Peripheral blood mononuclear cell (primary cell): Measurements from ENCODE around the gene NFATC2.

- PRO-cap, 8 experiments: no peak in any of the 8 experiments
Measured at GRCh38 chr20:51428334-51428686, 114.2 kb downstream of the NFATC2 start.

DNA sequence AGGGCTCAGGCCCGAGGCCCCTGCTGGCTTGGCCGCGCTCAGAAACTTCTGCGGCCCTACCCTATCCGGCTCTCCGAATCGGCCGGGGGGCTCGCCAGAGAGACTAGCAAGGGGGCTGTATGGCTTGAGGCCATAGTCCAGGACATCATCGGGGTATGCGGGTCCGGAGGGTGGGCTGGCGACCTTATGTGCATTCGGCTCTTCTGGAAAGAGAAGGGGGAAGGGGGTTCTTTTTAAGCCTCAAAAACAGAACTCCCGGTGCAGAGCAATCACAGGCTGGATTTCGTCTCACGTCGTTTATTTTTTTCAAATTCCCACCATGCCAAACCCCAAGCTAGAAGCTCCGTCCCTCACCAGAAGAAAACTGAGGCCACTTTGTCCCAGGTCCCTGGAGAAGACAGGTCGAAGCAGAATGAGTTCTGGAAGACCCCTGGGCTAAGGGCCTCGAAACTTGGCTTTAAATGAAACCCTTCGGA, 18.6 kb downstream of the NFATC2 start:
- PRO-cap, 8 experiments: peak in 3 of 8 experiments; most common minus-strand start position 151 of the sequence (in 3)

- PRO-cap, 8 experiments: peak in 2 of 8 experiments; most common plus-strand start chr20:51530186 (in 2); most common minus-strand start chr20:51529941 (in 1)
Measured at GRCh38 chr20:51529773-51530283, 12.7 kb downstream of the NFATC2 start.

DNA sequence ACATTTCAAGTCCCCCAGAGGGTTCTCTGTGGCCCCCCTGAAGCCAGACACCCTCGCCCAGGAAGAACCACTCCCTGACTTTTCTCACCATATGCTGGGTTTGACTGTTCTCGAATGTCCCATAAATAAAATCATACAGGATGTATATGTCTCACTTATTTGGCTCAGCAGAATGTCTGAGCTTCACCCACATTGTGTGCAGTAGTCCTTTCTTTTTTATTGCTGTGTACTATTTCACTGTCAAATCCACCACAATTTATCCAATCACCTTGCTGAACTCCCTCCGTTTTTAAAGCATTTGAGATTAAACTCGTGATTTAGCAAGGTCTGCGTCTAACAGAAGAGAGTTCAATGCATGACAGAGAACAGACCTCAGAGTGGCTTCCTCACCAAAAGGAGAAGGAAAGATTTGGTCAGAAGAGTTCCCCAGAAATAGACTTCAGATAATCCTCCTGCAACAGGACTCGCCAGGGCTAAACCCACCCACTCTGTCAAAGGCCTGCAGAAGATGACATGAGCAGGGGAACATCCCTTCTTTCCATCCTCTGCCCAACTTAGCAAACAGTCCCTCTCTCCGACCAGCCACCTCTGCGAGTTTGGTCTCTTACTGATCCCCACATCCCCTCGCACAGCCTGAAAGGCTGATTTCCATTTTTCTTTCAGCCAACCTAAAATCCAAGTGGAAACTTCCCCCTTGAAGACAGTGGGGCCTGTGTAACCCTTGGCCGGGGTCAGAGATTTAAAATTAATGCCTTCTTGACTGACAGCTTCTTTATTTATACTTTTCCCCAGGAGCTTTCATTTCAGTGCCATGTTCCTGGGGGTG, 7.6 kb downstream of the NFATC2 start:
- PRO-cap, 8 experiments: no peak in any of the 8 experiments

DNA sequence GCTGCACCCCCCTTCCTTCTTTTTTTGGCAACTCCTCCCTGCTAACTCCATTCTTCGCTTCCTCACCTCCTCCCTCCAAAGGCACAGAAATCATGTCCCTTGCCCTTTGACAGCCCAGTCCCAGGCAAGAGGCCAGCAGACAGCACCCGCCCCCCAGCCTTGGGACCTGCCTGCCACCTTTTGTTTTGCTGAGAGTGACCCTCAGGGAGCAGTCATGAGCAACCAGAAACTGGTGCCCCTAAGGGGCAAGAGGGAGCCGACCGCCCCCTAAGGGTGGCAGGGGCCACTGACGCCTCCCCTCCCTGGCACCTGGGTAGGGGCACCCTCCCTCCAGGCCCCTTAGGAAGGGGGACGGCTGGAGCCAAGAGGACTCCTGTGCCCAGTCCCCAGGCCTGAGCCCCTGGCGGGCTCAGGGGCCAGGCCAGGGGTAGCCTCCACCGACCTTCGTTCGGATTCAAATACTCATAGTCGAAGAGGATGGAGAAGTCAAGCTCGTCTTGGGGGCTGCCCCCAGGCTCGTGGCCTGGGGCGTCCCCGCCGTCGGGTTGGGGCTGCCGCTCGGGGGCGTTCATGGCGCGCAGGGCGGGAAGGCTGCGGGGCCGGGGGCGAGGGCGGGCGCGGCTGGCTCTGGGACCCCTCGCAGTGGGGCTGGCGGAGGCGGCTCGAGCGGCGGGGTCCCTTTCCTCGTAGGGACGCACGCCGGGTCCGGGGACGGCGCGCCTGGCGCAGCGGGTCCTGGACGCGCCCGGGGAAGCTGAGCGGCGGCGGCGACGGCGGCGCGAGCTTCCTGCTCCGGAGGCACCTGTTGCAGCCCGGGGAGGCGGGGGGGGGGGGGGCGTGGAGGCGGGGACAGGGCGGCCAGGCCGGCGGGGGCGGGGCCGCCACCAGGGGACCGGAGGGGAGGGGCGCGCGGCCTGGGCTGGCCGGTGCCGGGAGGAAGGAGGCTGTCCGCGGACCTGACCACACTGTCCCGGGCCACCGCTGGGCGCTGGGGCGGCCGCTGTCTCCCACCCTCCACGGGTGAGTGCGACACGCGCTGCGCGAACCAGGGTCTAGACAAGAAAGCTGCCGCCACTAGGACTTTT, at the start of gene NFATC2:
Gene NFATC2, minus strand, starts transcription at position 792 of the 1,085 bp plus-strand sequence.
- PRO-cap, 8 experiments: peak in 8 of 8 experiments; most common plus-strand start position 571 of the sequence (in 2); most common minus-strand start position 459 of the sequence (in 8)

DNA sequence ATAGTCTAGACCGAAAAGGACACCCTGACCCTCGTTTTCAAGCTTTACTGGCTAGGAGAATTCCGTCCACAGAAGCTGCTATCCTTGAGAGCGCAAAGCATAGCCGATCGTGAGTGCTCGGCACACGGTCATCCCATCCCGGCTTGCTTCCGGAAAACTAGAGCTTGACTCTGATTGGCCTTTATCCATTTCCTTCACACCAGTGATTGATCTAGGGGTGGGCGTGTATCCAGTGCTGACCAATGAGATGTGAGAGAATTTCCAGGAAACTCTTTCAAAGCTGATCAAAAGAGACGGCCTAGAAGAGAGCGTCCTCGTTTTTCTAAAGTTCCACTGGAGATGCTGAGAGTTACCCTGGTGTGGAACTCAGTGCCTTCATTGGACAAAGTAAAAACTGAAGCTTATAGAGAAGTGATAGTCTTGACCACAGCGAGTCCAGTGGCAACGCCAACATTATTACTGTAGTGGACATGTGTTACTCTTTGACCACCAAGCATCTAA, 41.0 kb upstream of the NFATC2 start:
- PRO-cap, 8 experiments: no peak in any of the 8 experiments

DNA sequence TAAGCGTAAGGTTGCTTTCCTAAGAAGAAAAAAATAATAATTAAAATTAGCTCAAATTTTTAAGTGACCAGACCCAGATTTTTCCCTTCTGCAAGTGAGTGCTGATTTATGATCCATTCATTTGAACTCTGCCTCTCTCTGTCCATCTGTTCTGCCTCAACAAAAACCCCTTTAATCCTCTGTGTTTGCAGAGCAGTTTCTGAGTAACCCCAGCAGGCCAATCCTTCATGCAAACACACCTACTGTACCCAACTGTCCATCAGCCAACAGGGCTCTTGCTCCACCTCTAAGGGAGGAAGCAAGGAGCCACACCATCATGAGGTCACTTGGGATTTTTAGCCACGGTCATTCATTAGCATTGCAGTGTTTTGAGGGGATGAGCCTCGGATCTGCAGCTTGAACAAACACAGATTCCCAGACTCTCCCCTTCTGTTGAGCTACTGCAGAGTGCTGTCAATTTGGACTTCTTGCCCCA, 66.8 kb downstream of the ATP9A start:
- PRO-cap, 8 experiments: no peak in any of the 8 experiments

GRCh38 chr20:52094751-52094950, 96.9 kb downstream of the ZFP64 start:
- PRO-cap, 8 experiments: no peak in any of the 8 experiments

GRCh38 chr20:52946043-52946475, 26.1 kb upstream of the TSHZ2 start:
- PRO-cap, 8 experiments: no peak in any of the 8 experiments

DNA sequence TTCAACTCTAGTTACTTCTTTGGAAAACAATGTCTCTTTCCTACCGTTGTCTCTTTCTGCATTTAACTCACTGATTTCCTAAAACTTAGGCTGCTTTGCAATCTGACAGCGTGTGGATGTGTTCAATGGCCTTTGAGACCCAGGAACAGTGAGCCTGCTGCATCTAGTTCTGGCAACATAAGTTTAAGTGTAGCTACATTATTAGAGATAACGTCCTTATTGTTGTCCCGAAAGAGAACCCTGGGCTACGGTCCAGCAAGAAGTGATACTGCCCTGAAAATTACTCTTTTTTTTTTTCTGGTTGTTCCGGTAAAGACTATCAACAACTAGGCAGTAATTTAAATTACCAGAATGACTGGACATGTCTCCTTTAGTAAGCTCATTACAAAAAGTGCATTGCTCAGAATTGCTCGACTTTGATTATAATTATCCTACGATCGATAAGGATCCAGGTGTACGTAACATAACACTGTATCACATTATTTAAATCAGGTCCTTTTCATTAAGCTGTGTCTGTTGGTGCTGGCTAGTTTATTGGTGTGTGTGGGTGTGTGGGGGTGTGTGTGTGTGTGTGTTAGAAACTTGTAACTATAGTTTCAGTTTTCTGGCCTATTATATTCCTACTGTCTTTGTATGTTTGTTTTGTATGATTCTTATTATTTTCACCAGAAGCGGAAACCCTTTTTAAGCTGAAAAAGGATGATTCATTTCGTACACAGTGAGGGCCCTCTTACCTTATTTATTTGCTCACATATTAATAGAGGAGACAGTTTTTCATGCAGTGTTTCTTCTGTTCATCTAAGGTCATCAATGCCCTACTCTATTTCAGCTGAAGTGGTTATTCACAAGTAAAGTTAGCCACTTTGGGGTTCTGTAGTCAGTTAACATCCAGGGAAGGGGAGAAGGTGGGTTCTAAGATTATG, 3.1 kb downstream of the TSHZ2 start:
- PRO-cap, 8 experiments: peak in 1 of 8 experiments; most common plus-strand start position 103 of the sequence (in 1)

GRCh38 chr20:53079685-53080099, 107.5 kb downstream of the TSHZ2 start:
- PRO-cap, 8 experiments: no peak in any of the 8 experiments

DNA sequence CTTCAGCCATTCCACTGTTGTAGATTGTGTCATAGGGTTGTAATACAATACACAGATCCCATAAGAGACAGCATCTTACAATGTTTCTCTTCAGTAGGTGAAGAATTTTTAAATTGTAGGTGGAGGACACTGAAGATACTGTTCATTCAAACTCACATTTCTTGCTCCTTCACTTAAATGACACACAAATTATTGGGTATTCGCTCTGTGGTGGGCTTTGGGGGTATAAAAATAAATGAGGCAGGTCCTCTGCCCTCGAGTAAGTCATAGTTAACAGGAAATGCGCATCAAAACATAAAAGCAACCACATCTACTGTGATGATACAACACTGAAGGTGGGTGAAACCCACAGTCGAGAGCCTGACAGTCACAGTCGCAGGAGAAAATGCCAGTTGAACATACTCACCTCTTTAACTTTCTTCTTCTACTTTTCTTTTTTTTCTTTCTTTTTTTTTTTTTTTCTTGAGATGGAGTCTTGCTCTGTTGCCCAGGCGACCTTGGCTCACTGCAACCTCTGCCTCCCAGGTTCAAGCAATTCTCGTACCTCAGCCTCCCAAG, 205.4 kb downstream of the ZNF217 start:
- PRO-cap, 8 experiments: peak in 4 of 8 experiments; most common plus-strand start position 370 of the sequence (in 4)

DNA sequence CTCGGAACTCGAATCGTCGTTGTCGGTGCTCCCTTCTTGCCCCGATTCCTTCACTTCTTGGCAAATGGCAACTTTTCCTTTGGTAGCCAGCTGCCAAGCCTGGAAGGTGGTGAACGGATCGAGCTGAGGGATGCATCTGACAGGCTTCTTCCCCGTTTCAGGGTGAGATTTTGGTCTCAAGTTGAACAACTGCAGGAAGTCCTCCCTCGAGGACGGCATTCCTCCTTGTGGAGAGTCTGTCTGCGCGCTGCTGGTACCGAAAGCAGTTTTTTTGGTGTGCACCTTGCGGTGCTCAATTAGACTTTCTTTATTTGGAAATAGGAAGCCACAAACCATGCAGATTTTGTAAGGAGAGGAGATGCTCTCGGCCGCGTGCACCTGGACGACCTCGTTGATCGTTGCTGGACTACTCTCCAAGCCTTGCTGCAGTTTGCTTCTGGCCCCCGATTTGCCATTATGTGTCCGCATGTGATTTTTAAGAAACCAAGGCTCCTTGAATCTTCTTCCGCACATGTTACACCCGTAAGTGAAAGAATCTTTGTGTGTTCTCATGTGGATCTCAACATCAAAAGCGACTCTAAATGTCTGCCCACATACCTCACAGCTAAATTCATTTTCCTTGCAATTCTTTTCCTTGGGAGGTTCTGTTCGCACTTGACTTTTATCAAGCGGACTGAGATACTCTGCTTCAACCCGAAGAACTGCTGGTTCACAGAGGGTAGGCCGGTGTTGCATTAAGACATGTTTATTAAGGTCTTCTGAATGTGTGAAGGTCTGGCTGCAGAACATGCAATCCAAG, 11.6 kb downstream of the ZNF217 start:
- PRO-cap, 8 experiments: no peak in any of the 8 experiments

DNA sequence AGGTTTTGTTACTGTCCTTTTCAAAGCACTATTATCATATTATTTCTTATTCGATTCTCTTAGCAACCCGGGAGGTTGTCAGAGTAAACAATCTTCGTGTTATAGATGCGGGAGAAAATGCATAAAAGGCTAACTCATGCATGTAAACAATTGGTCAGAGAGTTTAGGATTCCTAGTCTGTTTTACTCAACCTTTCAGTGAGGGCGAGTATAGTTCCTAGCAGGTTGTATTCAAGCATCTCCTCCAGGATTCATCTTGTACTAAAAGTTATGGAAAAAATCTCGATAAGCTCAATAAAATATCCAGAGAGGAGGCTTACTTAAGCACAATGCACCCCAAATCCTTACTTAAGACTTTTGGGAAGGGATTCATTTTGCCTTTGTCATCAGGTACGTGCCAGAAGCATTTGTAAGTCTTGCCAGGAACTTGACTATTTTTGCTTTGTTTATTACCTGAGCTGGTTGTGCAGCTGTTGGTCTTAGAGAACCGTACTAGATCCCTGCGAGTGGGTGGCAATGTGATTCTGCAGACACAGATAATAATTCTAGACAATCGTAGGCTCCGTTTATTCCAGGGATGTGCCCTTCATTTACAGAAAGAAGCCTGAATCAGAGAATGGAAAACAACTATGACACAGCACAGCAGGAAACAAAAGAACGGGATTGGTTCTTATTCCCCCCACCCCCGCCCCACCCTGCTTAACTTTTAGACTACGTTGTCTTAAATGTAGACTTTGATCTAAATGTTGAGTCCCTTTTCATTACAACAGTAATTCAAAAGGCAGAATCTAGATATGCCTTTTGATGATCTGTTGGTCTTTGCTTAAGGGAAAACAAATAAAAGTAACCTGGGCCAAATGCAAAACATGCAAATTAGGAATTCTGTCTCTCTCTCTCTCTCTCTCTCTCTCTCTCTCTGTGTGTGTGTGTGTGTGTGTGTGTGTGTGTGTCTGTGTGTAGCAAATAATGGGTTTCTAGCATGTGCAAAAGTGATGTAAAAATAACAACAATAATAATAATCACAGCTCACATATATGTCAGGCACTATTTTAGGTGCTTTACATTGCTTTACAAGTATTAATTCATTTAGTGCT, 159.9 kb upstream of the ZNF217 start:
- PRO-cap, 8 experiments: no peak in any of the 8 experiments

DNA sequence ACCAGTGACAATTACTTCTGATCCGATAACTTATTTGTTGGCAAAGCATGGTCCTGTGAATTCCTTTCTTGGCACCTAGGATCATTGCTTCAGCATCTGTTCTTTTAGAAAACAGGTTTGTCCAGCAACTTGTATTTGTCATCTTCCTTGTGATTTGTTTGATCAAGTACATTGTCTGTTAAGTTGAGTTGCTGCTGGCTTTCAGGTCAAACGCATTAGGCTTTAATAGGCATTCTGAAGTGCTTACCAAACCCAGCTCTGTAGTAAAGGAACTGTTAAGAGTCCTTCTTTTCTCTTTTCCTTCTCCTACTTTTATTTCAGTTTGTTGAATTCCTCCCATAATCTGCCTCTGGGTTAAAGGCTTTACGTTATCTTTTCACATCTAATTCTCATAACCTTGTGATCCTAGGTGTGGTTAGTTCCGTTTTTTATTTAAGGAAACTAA, 192.5 kb upstream of the ZNF217 start:
- PRO-cap, 8 experiments: no peak in any of the 8 experiments

GRCh38 chr20:53829928-53830509, 236.4 kb upstream of the ZNF217 start:
- PRO-cap, 8 experiments: peak in 2 of 8 experiments; most common minus-strand start chr20:53830188 (in 2)

GRCh38 chr20:53884723-53884967, 185.7 kb downstream of the BCAS1 start:
- PRO-cap, 8 experiments: no peak in any of the 8 experiments

DNA sequence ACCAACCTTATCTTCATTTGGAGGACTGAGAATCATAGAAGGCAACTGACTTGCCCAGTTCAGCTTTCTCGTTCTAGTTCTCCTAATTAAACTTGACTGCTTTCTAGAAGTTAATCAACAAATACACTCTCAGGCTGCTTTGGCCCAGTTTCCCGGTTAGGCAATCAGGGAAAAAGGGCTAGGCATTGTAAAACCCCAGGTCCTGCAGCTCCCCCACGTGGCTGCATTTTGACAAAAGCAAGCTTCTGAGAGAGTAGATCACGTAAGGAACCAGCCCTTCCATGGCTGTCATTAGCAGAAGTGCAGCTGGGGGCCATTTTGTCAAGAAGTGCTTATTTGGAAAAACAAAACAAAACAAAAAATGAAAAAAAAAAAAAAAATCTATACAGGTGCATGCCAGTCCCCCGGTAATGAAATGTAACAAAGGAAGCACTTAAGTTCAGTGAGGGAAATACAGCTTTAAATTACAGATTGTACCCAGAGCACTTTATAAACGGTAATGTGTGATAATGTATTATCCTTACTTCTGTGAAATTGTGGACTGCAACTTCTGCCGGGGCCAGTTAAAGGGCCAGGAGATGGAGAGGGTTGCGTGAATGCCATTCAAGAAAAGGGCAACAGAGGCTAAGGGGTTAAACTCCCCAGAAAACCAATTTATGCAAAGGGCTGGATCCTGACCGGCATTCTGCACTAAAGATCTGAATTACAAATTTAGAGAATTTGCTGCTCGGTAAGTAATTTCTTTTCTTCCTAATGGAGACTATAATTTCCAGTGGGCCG, 130.3 kb downstream of the BCAS1 start:
- PRO-cap, 8 experiments: no peak in any of the 8 experiments

DNA sequence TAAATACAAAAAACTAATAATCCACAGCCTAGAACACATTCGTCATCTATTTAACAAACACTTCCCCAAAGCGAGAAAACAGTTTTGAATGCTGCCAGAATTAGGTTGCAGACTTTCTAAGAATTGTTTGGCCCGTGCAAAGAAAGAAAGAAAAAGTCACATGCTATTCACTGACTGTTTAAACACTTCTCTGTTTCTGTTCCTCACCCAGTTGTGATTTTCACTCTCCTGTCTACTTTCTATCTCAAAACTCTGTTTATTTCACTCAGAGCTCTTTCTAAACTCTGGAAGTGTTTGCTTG, 52.5 kb downstream of the BCAS1 start:
- PRO-cap, 8 experiments: peak in 2 of 8 experiments; most common plus-strand start position 210 of the sequence (in 2)

DNA sequence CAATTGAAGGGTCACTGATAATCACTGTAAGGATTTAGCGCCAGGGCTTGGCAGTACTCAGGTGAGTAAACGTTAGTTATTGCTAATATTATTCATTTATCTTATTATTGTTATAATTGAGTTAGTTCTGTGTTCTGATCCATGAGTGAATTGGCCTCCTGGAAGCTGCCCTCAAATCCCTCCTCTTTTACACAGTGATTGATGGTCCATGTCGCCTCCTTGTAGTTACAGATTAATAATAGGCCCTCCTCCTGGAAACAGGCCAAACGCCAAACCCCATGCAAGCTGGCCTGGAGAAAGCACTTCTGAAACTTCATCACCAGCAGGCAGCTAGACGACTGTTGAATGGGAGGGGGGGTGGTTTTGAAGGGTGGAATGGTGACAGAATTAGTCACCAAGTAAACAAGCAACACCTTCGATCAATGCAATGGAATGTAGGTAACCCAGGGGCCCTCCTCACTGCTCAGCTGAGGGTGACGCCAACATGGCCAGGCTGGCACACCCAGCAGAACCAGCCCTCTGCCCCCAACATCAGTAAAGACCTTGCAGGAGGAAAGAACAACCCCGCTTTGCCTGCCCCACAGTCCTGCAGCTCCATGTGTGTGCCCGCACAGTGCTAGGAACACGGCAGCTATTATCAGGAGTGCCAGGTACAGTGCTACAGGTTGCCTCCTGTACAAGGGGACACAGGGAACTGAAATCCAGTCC, 2.8 kb downstream of the BCAS1 start:
- PRO-cap, 8 experiments: no peak in any of the 8 experiments